Pulmonary lymph node (tissue), 1 donor: ENCODE data around the genes TIMM8A, ARMCX2, GPRASP1, BEX3 and RIPPLY1.

- PRO-cap, result bidirectional peak, plus-strand start at chrX:101348773, minus-strand start at chrX:101348718
Observed at GRCh38 chrX:101348279-101349297, at the start of gene TIMM8A. TIMM8A (minus strand) TSS chrX:101348742.

- PRO-cap, result no peak
Observed at GRCh38 chrX:101409195-101409503, 1.1 kb downstream of the HNRNPH2 start.

- PRO-cap, result no peak
Observed at GRCh38 chrX:101424471-101425324, 16.7 kb downstream of the HNRNPH2 start.

GRCh38 chrX:101484843-101485151, 459 bp upstream of the ARMCX4 start:
- PRO-cap, result no peak

GRCh38 chrX:101616475-101616941, 1.3 kb downstream of the ARMCX6 start:
- PRO-cap, result no peak

- PRO-cap, result no peak
Observed at GRCh38 chrX:101628022-101628665, 5.2 kb downstream of the ARMCX3 start.

DNA sequence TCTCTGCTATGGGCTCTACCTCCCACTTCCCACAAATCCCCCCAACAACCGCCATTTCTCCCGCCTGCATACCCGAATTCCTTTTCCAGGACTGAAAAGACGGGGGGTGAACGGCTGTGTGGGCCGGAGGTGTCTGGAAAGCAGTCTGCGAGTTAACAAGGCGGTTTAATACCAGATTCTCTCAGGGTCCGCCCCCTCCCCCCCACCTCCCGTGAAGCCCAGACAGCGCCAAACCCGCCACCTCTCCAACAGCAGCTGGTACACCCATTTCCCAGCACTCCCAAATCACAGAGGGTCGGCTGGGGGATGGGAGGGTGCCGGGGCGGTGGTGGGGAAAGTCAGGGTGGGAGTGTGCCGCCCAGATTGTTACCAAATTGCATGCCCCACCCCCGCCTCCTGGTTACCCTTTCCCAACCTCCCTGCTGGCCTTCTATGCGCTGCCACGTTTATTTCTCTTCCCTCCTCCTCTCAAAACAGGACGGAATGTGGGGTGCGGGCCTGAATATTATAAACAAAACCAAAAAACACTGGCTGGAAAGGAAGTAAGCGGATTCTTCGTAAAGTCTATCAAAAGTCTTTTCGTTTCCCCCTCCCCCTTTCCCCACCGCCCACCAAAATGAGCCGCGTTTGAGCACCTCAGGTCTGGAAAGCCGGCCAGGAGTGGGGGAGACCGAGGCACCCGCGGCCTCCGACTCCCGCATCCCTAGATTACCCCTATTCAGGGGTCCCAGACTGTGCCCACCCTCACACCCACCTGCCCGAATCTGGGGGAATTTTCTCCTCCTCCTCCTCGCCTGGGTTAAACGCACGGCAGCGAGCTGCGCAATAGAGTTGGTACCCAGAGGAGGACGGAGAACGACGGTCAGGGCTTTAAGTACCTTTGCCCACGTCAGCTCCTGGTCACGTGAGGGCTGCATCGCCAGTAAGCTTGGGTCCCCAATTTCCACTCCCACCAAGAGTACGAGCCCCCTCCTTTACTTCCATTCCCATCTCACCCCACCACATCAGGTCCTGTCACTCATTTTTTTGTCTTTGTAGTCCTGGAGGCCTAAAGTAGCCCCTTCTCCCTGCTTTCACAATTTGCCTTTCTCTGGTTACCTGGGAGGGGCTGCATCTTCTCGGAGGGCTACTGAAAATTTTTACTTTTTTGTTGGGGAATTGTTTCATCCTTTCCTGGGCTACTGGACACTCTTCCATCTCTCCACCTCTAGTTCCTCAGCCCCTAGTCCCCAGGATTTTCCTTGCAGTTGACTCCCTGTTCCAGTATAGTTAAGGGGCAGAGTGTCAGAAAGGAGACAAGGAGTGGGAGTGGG, at the start of gene ARMCX2:
ARMCX2 (minus strand) TSS at position 847 of the 1,313 bp plus-strand sequence.
- PRO-cap, result bidirectional peak, plus-strand start at position 834 of the sequence, minus-strand start at position 847 of the sequence; unidirectional peak, minus-strand start at position 898 of the sequence

DNA sequence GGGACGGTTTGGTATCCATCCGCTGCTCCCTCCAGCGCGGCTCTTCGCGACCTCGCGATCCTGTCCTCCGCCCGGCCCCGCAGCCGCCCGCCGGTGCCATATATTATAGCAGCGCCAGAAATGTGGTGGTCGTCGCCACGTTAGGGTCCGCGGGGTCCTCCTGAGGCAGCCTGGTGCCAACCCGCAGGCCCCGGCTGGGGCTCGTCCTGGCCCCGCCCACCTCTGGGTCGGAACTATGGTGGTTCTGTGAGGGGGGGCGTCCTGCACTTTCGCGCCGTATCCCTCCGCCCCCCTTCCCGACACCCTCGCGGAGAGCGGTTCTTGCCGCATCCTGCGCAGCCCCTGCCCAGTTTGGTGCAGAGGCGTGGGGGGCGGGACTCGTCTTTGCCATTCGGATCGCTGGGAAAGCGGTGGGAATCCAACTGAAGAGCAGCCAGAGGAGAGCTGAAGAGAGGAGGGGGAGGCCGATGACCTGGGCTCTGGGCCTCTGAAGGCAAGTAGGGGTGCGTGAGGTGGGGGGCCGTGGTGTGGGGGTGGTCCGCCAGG, at the start of gene GPRASP1:
GPRASP1 (plus strand) TSS at position 381 of the 546 bp plus-strand sequence.
- PRO-cap, result bidirectional peak, plus-strand start at position 236 of the sequence, minus-strand start at position 208 of the sequence

GRCh38 chrX:103375923-103376698, at the start of gene BEX3:
BEX3 (plus strand) TSS chrX:103376538.
- PRO-cap, result bidirectional peak, plus-strand start at chrX:103376538, minus-strand start at chrX:103376547

GRCh38 chrX:103676599-103677436, 9.7 kb downstream of the MORF4L2 start:
- PRO-cap, result no peak

GRCh38 chrX:104347852-104348333, 93.2 kb upstream of the ESX1 start:
- PRO-cap, result no peak

GRCh38 chrX:104909436-104910081, 310.9 kb downstream of the TEX13A start:
- PRO-cap, result no peak

GRCh38 chrX:105614432-105614782, 207.9 kb upstream of the NRK start:
- PRO-cap, result no peak

DNA sequence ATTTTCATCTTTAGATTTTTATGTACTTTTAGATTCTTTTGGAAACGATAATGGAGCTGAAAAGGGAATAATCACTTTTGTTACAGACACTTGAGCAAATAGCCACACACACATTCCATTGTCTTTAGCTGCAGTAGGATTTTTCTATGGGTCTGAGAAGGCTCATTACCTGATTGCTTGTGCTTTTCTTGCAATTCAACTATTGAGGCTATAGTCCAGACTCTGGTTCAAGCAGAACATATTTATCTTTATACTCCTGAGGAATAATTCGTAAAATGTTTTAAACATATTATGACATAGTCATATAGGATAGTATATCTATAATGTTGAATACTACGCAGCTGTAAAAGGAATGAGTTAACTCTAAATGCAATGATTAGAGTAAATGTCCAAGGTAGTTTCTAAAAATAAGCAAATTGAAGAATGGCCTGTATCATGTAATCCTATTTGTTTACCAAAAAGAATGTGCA, 1.3 kb downstream of the PWWP3B start:
- PRO-cap, result no peak

- PRO-cap, result no peak
Observed at GRCh38 chrX:106484262-106484658, 127.5 kb upstream of the RADX start.

DNA sequence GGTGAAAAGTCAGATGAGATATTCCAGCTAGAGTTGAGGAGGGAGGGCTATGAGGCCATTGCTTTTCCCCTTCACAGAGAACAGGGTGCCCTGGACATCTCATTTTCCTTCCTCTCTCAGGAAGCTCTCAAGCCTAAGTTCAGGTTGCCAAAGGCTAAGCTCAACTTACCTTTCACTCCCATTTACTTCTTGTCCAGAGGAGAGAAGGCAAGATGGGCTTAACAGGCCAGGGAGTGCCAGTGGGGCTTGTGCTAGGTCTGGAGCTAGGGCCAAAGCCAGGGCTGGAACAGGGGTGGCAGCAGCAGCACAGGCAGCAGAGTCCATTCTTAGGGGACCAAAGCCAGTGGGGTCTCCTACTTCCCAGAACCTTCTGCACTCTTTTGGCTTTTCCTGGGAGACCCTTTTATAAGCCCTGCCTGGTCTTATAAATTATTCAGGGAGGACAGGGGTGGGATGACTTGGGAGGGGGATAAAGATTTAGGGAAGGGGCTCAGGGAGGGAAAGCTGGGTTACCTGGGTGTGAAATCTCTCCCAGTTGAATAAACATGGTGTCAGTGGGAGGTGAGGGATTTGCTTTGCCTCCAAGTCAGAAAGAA, at the start of gene RIPPLY1:
RIPPLY1 (minus strand) TSS at position 378 of the 596 bp plus-strand sequence.
- PRO-cap, result no peak

DNA sequence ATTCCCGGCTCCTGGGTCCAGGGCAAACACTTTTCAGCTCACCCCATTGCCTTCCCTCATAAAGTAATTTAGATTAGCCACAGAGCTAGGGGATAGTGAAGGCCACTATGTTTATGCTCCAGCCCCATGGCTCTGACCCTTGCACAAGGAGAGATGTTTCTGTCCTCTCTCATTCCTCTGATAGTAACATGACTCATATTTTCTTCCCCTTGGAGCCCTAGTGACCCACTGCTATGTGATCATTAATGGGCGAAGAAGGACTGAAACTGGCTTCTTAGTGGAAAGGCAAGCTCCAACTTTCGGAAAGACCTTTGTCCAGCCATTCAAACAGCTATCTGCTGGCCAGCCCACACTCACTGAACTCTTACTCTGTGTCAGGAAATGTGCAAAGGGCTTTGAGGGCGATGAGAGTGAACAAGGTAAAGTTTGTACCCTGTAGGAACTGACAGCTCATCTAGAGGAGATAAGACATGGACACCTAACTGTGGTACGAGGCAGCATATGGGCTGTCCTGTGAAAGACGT, 12.3 kb downstream of the CLDN2 start:
- PRO-cap, result no peak

DNA sequence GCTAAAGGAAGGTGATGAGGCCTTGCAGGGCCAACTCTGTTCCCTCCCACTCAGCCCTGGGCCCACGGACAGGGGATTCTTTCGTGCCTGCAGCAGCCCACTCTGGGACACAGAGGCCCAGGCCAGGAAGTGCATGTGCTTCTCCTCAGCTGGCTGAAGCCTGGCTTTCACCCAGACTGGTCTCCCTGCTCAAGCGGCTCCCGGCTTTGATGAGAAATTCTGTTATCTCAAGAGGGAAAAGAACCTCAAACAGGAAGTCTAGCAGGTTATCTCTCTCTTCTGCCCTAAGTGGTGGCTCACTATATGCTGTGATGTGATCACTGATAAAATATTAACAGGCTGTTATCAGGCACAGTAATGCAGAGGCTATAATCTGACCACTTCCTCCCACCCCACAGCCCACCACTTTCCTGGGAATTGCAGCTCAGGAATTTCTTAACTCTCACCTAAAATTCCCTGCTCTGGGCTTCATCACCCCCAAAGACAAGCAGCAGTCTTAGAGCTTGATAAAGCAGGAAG, 13.3 kb downstream of the CLDN2 start:
- PRO-cap, result no peak

GRCh38 chrX:106998968-106999925, 765 bp downstream of the MORC4 start:
- PRO-cap, result unidirectional peak, plus-strand start at chrX:106999163

GRCh38 chrX:107628682-107629562, 612 bp downstream of the PRPS1 start:
- PRO-cap, result bidirectional peak, plus-strand start at chrX:107628959, minus-strand start at chrX:107628902